ENCODE measurements around a stretch of chr14.

DNA sequence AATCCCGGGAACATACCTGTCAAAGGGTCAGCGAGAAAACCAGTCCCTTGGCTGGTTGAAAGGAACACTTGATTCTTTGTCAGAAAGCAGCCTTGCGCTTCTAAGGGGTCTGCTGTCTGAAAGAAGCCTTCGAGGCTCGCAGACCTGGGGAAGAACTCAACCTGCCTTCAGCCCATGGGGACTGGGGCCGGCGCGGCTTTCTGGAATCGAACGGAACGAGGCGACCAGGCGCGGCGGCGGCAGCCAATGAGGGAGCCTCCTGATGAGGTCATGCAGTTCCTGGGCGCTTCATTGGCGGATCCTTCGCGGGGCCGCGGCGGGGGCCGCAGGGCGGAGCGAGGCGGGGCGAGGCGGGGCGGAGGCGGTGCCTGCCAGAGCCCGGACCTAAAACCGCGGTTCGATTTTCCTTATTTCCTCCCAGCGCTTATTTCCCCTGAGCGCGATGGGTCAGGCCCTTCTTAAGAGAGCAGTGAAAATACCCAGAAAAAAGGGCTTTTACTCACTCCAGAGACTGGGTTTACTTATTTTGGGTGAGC lies 11.8 kb upstream of the TTC7B start:
- RRBS: no CpG with 5 or more reads among the region's 38 CpGs

DNA sequence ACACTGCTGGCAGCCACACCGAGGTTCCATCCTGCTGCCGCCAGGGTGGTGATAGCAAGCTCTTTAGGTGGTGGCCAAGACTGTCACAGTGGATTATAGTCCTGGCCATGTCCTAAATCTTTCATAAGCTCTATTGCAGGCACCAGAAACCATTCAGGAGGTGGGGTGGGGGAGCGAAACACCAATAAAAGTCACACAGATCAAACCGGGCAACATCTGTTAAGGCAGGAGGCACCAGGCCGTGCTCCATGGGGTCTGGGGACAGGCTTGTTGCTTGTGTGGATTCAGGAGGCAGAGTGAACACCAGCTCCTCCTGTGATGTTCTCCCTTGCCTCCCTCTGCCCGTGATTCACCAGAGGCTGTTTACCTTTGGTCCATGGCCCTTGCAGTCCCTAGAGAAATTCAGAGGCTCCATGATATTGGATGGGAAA lies 57.7 kb downstream of the DGLUCY start:
- RRBS: no CpG with 5 or more reads among the region's 6 CpGs

GRCh38 chr14:91202213-91202948 lies 42.1 kb downstream of the GPR68 start:
- RRBS: no CpG with 5 or more reads among the region's 16 CpGs

DNA sequence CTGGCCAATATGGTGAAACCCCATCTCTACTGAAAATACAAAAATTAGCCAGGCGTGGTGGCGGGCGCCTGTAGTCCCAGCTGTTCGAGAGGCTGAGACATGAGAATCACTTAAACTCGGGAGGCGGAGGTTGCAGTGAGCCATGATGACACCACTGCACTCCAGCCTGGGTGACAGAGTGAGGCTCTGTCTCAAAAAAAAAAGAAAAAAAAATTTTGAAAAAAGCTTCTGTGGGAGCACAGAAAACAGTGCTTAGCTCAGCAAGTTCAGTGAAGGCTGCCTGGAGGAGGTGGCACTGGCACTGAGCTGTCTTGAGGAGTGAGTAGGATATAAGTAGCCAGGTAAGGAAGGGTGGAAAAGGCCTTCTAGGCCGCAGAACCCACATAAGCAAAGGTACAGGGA lies 25.5 kb downstream of the GPR68 start:
- RRBS: no CpG with 5 or more reads among the region's 7 CpGs

DNA sequence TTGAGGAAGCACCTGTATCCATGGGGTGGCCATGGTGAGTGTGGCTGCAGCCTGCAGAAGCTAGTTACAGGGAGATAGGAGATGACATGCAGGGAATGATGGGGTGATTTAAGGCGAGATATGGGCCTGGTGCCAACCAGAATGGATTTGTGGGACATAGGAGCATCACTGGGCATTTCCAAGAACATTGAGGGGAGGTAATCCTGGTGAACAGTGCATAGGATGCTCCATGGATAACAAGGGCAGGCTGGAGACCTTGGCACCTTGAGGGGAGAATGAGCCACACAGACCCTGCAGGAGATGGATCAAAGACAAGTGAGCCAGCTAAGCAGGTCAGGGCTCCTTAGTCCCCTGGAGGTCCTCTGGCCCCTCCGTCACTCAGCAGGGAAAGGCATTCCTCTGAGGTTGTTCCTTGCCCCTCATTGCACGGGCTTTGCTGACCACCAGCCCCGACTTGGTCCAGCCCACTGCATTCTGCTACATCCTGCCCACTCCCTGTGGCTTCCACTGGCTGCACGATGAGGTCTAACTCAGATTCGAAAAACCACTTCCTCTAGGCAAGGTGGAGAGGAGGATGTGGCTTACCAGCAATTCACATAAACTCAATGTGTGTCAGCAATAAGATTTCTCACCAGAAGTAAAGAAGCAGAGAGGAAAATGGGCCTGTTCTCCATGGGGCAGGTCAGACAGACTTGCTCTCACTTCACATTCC lies 15.0 kb downstream of the GPR68 start:
- RRBS: no CpG with 5 or more reads among the region's 6 CpGs

- RRBS: 64% methylated on average over 2 of the region's 23 CpGs
Measured at GRCh38 chr14:91253827-91254613, 9.5 kb upstream of the GPR68 start.

GRCh38 chr14:91388419-91389000 lies 29.1 kb downstream of the CCDC88C start:
- RRBS: no CpG with 5 or more reads among the region's 15 CpGs

GRCh38 chr14:91392493-91393537 lies 24.8 kb downstream of the CCDC88C start:
- RRBS: 100% methylated on average over 2 of the region's 27 CpGs

- RRBS: 96% methylated on average over 3 of the region's 17 CpGs
Measured at GRCh38 chr14:91399910-91400482, 17.6 kb downstream of the CCDC88C start.

- RRBS: no CpG with 5 or more reads among the region's 16 CpGs
Measured at GRCh38 chr14:91408127-91408926, 9.3 kb downstream of the CCDC88C start.

- RRBS: 1% methylated on average over 24 of the region's 48 CpGs
Measured at GRCh38 chr14:91418057-91418433, 425 bp upstream of the CCDC88C start.

GRCh38 chr14:91508948-91509483 lies 1.1 kb downstream of the PPP4R3A start:
- RRBS: 3% methylated on average over 4 of the region's 23 CpGs

DNA sequence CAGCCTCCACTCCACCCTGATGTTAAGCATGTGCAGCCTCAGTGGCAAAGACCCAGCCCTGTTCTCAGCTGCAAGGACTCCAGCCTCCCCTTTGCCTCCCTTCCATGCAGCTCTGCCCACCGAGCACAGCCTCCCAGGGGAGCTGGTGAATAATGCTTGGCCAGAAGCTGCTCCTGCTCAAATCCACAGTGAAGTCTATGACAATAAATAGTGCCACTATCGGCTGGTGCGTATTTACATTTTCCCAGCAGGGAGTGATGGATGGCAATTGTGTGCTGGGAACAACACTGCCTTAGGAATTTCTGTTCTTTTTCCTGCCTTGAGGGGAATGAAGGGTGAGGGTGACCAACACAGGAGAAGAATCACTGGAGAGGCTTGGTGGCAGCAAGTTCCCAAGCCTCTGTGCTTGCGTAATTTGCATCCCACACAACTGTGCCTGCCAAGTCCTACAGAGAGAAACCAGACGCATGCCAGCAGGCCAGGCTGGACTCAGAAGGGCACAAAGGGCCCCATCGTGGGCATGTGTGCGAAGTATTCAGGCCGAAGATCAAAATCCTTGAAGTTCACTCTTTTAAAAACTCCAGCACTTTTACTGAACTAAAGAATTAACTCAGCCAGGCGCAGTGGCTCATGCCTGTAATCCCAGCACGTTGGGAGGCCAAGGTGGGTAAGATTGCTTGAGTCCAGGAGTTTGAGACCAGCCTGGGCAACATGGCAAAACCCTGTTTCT lies 30.0 kb upstream of the TC2N start:
- RRBS: no CpG with 5 or more reads among the region's 10 CpGs

DNA sequence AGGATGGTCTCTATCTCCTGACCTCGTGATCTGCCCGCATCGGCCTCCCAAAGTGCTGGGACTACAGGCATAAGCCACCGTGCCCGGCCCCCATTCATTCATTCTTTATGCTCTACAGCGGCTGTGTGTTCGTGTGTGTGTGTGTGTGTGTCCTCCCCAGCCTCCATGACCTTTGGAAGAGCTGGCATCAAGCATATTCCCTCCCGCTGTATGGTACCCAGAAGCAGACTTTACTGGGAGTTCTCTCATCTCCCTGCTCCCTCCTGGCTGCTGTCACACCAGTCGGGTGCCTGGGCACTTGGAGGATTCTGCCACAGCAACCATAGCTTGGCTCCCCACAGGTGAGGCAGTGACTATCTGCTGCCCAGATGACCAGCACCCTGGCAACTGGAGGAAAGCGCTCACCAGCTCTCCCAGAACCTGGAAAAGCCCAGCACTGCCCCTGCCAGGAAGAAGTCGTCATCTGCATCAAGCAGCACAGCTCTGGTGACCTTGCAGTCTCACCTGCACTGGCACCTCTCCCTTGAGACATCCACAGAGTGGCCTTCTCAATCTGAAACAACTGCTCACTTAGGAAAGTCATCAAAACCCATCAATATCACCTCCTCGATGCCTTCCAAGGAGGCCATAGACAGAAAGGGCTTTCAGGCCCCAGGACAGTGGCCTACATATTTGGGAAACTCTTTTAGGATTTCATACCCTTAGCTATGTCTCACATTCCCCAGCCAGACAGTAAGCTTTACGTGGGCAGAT lies 31.9 kb upstream of the TC2N start:
- RRBS: no CpG with 5 or more reads among the region's 13 CpGs

- RRBS: 90% methylated on average over 2 of the region's 11 CpGs
Measured at GRCh38 chr14:92451651-92452531, 61.7 kb upstream of the RIN3 start.

- RRBS: no CpG with 5 or more reads among the region's 8 CpGs
Measured at GRCh38 chr14:92494849-92495415, 18.6 kb upstream of the RIN3 start.

- RRBS: no CpG with 5 or more reads among the region's 5 CpGs
Measured at GRCh38 chr14:92511405-92511967, 2.1 kb upstream of the RIN3 start.

GRCh38 chr14:92553186-92553911 lies 39.8 kb downstream of the RIN3 start:
- RRBS: 66% methylated on average over 5 of the region's 14 CpGs

- RRBS: no CpG with 5 or more reads among the region's 8 CpGs
Measured at GRCh38 chr14:92706742-92707003, 41.8 kb downstream of the LGMN start.